Omental fat pad (tissue), 4 donors: ENCODE results near the genes NT5DC1, TSPYL1 and RFX6.

DNA sequence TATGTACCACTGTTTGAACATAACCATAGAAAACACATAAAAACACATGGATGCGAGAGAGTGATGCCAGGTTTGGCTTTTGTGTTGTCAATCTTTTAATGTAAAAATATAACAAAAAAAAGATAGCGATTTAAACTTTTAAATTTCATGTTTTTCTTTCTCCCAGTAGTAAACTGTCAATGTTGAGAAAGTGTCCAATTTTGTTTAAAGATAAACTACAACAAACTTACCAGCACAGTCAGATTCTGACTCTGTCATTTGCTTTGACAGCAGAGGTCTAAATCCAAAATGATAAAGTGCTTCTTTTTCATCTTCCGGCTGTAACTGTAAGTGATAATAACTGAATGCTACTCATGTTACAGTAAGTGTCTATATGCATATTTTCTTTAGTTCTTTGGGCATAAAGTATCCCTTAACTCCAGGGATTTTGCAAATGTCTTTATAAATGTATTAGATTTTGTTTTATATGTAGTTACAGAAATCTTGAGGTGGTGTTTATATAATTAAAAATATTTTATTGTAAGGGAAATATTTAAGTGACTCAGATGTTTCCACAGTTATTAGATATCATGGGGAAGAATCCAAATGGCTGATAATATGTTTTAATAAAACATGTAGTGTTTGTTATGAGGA is 610.4 kb downstream of the RFPL4B start:
- PRO-cap, result no peak
- RAMPAGE, long total RNA, 4 experiments, result no peak in any of the 4 experiments

DNA sequence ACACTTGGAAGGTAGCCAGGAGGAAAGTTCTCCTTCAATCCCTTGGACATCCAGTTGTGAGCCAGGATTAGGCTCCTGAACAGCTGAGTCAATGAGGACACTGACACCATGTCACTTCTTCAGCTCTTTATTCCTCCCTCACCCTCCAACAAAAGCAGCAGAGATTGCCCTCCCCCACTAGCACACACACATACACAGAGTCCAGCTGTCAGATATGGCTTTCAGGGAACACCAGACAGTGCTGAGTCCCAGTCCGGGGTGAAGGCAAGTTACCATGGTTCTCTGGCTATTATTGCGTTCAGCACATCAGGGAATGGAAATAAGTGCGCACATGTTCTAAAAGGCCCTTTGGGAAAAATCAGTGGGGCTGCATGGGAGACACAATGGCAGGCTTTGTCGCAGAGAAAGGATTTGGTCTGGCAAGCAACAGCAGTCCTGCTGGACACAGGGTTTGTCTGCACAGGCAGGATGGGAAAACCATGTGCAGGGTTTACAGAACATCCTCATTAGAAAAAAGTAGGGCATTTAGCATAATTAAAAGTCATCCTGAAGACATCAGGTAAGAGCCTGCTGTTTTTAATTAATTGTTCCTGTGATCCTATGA is 124.6 kb upstream of the MARCKS start:
- PRO-cap, result no peak
- RAMPAGE, long total RNA, 4 experiments, result no peak in any of the 4 experiments

- PRO-cap, result no peak
- RAMPAGE, long total RNA, 4 experiments, result no peak in any of the 4 experiments
These were observed 31.3 kb upstream of the MARCKS start for GRCh38 chr6:113825876-113826162.

DNA sequence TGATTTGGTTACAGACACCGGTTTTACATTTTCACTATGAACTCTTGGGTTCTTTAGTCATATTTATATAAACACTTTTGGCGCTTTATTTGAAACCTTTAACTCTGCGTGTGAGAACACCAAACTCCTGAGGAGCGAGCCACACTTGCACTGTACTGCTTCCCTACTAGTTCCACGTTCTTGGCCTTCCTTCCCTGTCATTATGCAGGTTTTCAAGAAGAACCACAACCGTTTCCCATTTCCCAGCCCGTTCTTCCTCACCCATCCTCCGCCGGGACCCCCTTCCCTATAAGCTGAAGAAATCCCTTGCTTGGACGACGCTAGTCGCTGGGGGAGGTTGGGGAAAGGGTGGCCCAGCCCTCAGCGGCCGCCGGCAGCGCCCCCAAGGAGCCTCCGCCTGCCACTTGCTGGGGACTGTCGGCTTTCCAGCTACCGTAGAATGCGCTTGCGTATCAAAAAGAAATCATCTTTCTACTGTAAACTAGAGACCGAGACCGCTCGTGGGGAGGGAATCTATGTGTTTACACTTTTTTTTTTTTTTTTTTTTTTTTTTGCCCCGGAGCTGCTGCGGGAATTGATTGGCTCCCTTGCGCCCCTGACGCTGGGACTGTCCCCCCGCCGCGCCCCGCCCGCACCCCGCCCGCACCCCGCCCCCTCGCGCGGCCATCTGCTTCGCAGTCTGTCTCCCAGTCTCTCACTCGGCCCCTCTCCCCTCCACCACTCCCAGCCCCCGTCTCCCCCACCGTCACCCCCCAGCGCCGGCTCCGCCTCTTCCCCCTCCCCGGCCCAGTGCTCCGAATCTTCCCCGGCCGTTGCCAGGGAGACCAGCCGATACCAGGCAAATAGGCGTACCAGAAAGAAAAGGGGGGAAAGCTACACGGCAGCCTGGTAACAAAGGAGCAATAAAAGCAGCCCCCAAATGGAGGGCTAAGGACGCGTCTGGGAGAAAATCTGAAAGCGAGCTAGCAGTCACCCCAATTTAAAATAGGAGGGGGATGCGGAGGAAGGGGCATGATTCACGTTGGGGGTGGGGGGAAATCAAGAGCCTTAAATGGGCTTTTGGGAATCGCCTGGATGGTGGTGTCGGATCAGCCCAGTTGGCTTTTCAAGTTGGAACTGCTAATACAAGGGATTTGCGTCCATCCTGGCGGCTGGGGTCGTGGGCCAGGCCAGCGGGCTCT is 2.3 kb upstream of the MARCKS start:
- PRO-cap, result no peak
- RAMPAGE, long total RNA, 4 experiments, result no peak in any of the 4 experiments

DNA sequence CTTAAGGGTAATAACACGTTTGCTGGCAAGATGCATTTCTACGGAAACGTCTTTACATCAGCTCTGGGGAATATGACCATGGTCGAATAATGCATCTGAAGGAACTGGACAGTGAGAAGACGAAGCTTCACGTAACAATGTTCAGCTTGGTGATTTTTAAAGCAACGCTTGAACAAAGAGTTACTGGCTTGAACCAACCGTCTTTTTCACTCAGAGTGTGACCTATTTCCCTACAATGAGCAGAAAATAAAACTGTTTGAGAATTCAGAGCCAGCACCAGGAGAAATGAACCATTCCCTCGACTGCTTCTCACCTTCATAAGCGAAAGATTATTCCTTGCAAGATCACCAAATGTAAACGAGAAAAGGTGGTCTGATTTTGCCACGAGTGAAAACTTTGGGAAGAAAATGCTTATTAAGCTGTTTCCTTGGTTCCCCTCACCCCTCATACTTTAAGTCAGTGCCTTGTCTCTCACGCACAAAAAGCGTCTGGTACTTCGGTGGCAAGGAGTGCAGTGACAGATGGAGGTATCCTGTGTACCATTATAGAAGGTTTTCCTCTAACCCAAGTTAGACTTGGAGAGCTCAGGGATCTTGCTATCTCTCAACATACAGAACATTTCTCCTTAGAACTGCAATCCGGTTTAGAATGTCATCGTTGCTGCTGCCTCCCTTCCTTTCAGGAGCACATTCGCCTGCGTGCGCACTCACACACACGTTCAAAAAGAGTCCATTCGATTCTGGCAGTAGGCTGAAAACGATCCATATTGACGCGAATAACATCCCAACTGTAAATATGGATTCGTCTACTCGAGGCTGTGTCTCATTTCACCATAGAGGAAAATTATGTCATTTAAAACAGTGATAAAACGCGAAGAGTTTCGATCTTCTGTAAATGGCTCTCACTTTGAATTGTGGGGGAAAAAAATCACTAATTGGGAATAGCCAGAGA is 1.2 kb upstream of the MARCKS start:
- PRO-cap, result no peak
- RAMPAGE, long total RNA, 4 experiments, result no peak in any of the 4 experiments

GRCh38 chr6:113857915-113858400 is 813 bp downstream of the MARCKS start:
- PRO-cap, result no peak
- RAMPAGE, long total RNA, 4 experiments, result no peak in any of the 4 experiments

GRCh38 chr6:113860707-113861358 is 3.7 kb downstream of the MARCKS start:
- PRO-cap, result no peak
- RAMPAGE, long total RNA, 4 experiments, result no peak in any of the 4 experiments

GRCh38 chr6:113994825-113995308 is 23.9 kb upstream of the HDAC2 start:
- PRO-cap, result no peak
- RAMPAGE, long total RNA, 4 experiments, result no peak in any of the 4 experiments

- PRO-cap, result no peak
- RAMPAGE, long total RNA, 4 experiments, result start-site peak on the plus strand in 1 of 4 experiments, at chr6:116100816-116100920 at its widest, 58 reads per replicate; start-site peak on the minus strand in 1 of 4 experiments, at chr6:116100697-116100736 at its widest, 11 reads per replicate
These were observed at the start of gene NT5DC1 for GRCh38 chr6:116100543-116101676. Gene NT5DC1, plus strand, starts transcription at chr6:116100853.

DNA sequence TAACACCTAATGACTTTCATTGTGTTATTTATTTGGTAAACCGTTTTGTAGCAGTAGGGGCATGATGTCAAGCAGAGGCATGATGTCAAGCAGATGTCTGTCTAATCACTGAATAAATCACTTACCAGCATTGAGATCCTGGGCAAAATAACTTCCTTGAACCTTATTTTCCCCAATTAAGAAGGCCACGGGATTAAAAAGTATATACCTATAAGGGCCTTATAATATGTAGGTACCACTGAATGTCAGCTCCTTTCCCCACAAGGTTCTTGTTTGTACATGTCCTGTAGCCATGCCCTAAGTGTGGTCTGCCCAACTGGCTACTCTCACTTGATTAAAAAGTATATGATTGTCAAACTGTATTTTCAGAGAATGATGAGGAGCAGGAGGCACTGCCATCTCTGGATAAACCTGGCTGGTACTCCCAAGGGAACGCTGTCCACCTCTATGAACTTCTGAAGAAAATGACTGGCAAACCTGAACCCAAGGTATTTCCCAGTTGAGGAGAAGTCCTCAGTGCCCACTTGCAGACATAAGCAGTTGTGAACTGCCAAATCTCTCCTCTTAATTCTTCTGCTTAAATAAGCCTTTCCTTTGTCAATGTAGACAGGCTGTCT is 17.2 kb downstream of the TSPYL4 start:
- PRO-cap, result no peak
- RAMPAGE, long total RNA, 4 experiments, result no peak in any of the 4 experiments

- PRO-cap, result bidirectional peak, plus-strand start at chr6:116280088, minus-strand start at chr6:116279894
- RAMPAGE, long total RNA, 4 experiments, result start-site peak on the plus strand in 1 of 4 experiments, at chr6:116279219-116279493 at its widest, 7 to 20 reads per replicate; start-site peak on the minus strand in 4 of 4 experiments, at chr6:116279418-116279927 at its widest, 73 to 718 reads per replicate
These were observed at the start of gene TSPYL1 for GRCh38 chr6:116279230-116279974. Gene TSPYL1, minus strand, starts transcription at chr6:116279930.

DNA sequence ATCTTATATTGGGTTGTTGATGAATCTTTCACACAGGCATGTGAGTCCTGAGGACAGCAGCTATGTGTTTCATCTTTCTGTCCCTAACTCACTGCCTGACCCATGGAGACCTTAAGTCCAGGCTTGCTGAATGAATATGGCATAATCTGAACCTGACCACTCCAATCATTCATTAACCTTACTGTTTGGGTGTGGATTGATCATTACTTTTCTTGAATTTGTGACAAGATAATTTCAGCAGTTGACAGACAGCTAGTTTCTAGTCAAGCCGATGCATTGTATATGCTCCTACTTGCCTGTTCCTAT is 27.3 kb upstream of the TSPYL1 start:
- PRO-cap, result no peak
- RAMPAGE, long total RNA, 4 experiments, result no peak in any of the 4 experiments

DNA sequence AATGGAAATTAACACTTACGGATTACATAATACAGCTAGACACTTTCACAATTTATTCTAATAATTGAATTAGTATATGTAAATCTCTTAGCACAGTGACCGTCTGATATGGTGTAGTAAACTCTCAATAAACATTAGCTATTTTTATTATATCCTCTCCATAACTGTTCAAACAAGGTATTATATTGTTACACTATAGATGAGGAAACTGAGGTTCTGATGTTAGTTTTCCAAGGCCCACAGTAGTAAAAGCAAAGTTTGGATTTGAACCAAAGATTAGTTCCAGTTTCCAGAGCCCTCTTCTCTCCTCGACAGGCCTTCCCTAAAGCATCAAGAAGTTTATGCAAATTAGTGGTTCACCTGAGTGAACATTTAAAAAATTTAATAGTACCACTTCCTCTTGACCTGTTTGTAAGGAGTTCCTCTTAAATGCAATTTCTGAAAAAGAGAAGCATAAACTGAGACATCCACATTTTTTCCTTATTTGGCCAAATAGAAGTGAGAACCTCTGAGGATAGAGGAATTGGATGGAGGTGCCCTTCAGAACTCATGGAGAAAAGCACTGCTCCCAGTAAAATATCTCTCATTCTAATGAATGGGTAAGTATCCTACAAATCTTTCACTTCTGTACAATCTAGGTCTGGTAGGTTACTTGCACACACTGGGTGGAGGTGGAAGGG is 1.3 kb upstream of the DSE start:
- PRO-cap, result no peak
- RAMPAGE, long total RNA, 4 experiments, result no peak in any of the 4 experiments

- PRO-cap, result no peak
- RAMPAGE, long total RNA, 4 experiments, result no peak in any of the 4 experiments
These were observed 34.4 kb downstream of the DSE start for GRCh38 chr6:116404954-116405716.

DNA sequence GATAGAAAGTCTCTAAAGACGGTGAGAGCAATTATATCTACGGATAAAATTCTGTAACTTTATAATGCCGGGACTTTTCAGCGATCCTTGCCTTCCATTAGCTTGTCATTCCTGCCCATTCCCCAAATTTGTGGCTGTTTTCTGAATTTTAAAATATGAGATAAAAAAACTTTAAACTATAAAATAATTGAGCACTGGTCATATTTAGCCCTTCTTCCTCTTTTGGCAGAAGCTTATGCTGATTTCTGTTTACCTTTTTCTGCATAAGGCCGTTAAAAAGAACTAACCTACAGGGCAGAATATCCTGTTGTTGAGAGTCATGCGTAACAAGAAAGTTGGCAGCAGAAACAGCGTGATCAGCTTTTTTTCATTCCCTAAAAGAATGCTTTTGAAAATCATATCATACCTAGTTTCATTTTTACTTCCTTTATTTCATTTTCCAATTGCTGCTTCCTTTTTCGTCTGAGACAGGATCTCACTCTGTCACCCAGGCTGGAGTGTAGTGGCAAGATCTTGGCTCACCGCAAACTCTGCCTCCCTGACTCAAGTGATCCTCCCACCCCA is 3.9 kb downstream of the CALHM6 start:
- PRO-cap, result no peak
- RAMPAGE, long total RNA, 4 experiments, result no peak in any of the 4 experiments

DNA sequence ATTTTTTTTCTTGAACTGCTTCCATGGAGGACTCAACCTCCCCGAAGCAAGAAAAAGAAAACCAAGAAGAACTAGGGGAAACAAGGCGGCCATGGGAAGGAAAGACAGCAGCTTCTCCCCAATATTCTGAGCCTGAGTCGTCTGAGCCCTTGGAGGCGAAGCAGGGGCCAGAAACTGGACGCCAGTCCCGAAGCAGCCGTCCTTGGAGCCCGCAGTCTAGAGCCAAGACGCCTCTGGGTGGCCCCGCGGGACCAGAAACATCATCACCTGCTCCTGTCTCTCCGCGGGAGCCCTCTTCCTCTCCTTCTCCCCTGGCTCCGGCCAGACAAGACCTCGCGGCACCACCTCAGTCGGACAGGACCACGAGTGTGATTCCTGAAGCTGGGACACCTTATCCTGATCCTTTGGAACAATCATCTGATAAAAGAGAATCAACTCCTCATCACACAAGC is 348 bp downstream of the RSPH4A start:
- PRO-cap, result no peak
- RAMPAGE, long total RNA, 4 experiments, result no peak in any of the 4 experiments

DNA sequence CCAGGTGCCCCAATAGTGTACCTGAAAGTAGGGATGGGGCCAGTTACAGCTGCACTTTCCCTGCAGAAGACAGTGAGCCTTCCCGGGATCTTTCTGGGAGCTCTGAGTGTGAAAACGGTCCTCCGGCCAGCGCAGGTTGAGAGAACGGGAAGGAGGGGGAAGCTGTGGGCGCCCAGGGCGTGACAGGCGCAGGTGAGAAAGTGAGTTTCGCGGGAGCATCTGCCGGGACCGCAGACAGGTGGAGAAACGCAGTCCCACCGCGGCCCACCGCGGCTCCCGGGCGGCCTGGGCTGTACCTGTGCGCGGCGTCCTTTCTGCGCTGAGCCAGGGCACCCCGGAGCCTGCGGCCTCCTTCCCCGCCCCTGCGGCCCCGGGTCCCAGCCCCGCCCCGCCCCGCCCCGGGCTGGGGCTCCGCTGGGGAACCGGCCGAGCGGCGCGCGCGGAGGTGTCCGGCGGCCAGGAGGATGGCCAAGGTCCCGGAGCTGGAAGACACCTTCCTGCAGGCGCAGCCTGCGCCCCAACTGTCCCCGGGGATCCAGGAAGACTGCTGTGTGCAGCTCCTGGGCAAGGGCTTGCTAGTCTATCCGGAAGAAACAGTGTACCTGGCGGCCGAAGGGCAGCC is at the start of gene RFX6:
Gene RFX6, plus strand, starts transcription at position 431 of the 622 bp plus-strand sequence.
- PRO-cap, result no peak
- RAMPAGE, long total RNA, 4 experiments, result no peak in any of the 4 experiments

DNA sequence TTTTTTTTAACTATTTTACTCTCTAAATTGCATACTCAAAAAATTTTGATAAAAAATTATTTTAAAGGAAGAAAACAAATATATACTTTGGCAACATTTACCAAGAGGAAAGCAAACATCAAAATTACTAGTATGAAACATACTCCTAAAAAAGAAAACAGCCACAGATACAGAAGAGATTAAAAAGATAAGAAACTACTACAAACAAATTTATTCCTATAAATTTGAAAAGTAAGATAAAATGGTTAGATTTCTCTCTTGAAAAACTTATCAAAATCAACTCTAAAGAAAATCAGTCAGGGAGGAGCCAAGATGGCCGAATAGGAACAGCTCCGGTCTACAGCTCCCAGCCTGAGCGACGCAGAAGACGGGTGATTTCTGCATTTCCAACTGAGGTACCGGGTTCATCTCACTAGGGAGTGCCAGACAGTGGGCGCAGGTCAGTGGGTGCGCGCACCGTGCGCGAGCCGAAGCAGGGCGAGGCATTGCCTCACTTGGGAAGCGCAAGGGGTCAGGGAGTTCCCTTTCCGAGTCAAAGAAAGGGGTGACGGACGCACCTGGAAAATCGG is 83.8 kb upstream of the VGLL2 start:
- PRO-cap, result no peak
- RAMPAGE, long total RNA, 4 experiments, result no peak in any of the 4 experiments

- PRO-cap, result no peak
- RAMPAGE, long total RNA, 4 experiments, result no peak in any of the 4 experiments
These were observed 1.2 kb downstream of the DCBLD1 start for GRCh38 chr6:117483678-117484108.

DNA sequence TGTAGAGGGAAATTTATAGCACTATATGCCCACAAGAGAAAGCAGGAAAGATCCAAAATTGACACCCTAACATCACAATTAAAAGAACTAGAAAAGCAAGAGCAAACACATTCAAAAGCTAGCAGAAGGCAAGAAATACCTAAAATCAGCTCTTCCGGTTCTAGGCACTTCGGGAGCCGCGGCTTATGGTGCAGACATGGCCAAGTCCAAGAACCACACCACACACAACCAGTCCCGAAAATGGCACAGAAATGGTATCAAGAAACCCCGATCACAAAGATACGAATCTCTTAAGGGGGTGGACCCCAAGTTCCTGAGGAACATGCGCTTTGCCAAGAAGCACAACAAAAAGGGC is 91.7 kb downstream of the SLC35F1 start:
- PRO-cap, result no peak
- RAMPAGE, long total RNA, 4 experiments, result start-site peak on the plus strand in 4 of 4 experiments, centred at positions 152 to 171 of the sequence, 20 to 120 reads per replicate